Helper T cell (primary cell): ENCODE measurements around a stretch of chr2.

DNA sequence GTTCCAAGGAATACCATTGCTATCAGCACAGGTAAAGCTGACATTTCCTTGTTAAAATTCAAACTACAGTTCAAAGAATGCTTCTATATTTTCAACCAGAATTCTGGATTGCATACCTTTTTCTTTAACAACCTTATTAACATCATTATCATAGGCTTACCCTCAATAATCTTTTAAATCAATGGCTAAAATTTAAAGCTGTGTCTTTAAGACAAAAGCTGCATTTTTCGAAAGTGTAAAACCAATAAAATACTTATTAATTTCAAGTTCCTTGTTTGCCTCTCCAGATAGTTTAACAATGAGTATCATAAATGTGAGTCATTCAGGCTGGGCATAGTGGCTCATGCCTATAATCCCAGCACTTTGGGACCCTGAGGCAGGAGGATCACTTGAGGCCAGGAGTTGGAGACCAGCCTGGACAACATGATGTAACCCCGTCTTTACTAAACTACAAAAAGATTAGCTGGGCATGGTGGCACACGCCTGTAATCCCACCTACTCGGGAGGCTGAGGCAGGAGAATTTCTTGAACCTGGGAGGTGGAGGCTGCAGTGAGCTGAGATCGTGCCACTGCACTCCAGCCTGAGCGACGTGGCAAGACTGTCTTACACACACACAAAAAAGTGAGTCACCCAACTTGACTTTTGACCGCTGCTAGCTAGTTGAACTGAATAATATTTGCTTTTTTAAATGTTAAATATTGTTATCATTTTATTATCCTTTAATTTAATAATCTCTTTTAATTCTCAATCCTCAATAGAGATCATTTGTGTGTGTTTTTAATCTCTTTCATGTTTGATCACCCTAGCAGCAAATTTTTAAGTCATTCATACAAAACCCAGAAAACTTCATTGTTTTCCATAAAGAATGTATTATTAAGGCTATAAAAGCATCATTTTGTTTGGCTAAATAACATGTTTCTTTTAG, 187.7 kb upstream of the PKDCC start:
- PRO-cap, 2 experiments, result no peak in any of the 2 experiments

DNA sequence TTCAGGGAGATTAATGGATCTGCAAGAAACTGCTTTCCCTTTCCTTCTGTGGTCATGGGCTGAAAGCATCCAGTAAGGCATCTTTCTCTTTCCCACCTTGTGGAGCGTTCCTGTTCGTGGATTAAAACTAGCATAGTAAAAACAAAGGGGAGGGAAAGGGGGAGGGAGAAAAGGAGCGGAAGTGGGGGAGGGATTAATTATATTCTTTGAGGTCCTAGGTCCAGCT, 140.3 kb upstream of the PKDCC start:
- PRO-cap, 2 experiments, result no peak in any of the 2 experiments

DNA sequence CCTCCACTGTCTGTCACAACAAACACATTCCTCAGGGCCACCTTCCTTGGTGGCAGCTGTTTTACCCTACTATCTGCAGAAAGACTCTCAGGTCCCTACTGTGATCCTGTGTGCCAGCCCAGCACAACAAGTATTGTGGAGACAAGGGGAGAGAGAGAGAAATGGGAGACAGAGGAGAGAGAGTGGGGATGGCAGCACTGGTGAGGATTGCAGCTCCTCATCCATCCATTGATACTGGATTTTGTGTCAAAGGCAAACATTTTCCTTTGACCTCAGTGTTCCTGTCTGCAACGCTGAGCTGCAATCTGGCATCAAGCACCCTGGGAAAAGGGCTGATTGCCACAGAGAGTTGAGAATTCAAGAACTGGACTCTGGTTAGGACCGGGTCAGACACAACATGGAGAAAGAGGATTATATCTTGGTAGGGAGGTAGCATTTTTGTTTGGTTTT, 82.1 kb upstream of the PKDCC start:
- PRO-cap, 2 experiments, result no peak in any of the 2 experiments

- PRO-cap, 2 experiments, result no peak in any of the 2 experiments
These were observed 22.7 kb upstream of the PKDCC start for GRCh38 chr2:42024906-42025784.

DNA sequence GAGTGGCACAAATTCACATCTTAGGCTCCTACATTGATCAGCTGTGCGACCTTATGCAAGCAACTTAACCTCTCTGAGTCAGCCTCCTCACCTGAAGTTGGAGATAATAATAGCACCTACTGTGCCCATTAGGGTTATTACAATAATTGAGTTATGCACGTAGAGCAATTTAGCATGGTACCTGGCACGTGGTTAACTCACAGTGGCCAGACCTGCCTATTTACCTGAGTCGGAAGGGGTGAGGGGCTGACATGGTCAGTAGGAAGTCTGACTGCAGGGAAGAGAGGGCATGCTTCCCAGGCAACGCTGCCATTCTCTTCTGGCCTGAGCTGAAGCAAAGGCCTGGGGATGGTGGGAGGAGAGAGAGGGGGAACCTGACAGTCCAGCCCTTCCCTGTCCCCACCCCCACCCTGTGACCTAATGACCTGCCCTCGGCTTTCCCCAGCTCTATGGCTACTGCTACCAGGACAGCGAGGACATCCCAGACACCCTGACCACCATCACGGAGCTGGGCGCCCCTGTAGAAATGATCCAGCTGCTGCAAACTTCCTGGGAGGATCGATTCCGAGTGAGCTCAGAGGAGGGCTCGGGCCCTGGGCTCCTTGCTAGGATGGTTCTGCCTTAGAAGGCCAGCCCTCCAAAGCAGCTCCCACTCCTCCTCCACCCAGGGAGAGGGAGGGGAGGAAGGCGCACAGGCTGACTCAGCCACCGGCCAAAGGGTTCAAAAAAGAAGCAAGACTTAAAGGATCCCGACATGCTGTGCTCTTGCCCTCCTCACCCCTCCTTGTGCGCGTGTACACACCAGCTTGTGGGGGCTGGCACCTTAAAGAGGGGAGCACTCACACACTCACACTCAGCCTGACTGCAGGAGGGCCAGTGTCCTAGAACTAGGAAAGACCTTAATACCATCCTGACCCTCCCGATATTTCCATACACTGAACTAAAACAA, 5.2 kb downstream of the PKDCC start:
- PRO-cap, 2 experiments, result no peak in any of the 2 experiments

- PRO-cap, 2 experiments, result peak in 1 of 2 experiments; most common plus-strand start chr2:42129572 (in 1)
These were observed 39.9 kb upstream of the EML4 start for GRCh38 chr2:42129105-42129867.

GRCh38 chr2:42193696-42194266, 24.6 kb downstream of the EML4 start:
- PRO-cap, 2 experiments, result no peak in any of the 2 experiments

DNA sequence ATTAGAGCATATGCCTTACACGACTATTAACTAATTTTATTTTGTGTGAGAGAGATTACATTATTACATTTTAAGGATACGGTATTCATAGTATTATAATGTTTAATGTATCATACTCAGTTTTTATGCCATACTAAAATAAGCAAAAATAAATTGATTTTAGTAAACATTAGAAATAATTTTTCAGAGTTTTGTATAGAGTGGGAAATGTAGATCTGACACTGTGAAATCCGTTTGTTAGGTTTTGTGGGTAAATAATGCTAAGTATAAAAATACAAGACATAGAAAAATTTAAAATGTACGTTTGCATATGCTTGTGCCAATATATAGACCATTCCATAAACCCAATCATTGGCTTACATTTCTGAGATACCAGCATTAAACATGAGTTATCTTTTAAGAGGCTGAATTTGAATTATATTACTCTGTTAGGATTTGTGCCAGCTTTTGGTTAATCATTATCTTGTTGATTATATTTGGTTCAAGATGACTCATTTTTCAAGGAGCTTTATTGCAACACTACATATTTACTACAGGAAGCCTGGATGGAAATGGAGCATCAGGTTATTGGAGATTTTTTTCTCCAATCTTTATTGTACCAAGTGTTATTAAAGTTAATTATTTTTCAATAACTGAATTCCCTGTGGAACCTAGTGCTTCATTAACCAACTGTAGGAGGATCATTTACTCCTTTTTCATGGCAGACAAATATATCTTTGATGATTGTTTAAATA, 26.3 kb downstream of the EML4 start:
- PRO-cap, 2 experiments, result no peak in any of the 2 experiments

GRCh38 chr2:42618109-42618523, 49.7 kb downstream of the MTA3 start:
- PRO-cap, 2 experiments, result no peak in any of the 2 experiments

- PRO-cap, 2 experiments, result no peak in any of the 2 experiments
These were observed 2.9 kb upstream of the HAAO start for GRCh38 chr2:42795285-42795616.

GRCh38 chr2:42923680-42924065, 131.3 kb upstream of the HAAO start:
- PRO-cap, 2 experiments, result no peak in any of the 2 experiments

- PRO-cap, 2 experiments, result no peak in any of the 2 experiments
These were observed 175.7 kb upstream of the HAAO start for GRCh38 chr2:42968146-42968411.

DNA sequence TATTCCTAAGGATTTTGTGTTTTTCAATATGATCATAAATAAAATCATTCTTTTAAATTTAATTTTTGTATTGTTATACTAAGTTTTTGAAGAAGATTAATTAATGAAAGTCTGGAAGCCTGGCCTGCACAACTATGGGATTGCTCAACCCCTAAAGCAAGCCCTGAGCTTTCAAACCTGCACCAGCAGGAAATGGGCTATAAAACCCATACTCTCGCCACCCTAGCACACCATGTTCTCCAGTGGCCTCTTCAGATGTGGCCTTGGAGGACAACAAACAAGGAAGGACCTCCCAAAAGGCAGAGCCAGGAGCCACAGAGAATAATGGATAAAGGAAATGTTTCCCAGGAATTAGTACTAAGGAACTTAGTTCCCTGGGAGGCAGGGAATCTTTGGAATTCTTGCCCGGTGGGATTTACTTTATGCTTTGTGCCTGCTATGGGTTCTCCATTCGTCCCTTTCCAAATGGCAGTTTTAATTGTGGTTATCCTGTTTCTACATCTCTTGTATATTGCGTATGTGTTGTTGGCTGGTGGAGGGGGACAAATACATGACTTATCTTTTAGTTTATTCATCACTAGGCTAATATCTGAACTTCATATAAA, 212.5 kb downstream of the ZFP36L2 start:
- PRO-cap, 2 experiments, result no peak in any of the 2 experiments

GRCh38 chr2:43042085-43042411, 184.4 kb downstream of the ZFP36L2 start:
- PRO-cap, 2 experiments, result no peak in any of the 2 experiments

GRCh38 chr2:43071584-43071966, 154.8 kb downstream of the ZFP36L2 start:
- PRO-cap, 2 experiments, result no peak in any of the 2 experiments

- PRO-cap, 2 experiments, result no peak in any of the 2 experiments
These were observed 143.1 kb downstream of the ZFP36L2 start for GRCh38 chr2:43082871-43084056.

DNA sequence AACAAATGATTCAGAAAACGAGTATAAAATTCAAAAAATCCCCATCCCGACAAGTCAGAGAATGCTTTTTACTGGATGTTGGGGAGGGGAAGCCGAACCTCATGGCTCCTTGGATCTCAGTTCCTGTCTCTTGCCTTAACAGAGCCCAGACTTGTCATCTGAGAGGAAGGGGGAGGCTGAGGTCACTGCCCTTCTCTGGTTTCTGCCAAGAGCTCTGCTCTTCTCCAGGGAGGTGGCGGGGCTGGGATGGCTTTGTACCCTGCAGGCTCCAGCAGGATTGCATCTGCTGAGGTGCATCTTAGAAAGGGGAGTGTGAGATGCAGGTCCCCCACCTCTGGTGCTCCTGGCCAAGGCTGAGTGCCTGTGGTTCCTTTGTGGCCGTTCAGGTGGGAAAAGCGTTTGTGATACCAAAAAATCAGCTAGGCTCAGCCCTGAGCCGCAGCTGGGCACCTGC, 142.3 kb downstream of the ZFP36L2 start:
- PRO-cap, 2 experiments, result no peak in any of the 2 experiments

DNA sequence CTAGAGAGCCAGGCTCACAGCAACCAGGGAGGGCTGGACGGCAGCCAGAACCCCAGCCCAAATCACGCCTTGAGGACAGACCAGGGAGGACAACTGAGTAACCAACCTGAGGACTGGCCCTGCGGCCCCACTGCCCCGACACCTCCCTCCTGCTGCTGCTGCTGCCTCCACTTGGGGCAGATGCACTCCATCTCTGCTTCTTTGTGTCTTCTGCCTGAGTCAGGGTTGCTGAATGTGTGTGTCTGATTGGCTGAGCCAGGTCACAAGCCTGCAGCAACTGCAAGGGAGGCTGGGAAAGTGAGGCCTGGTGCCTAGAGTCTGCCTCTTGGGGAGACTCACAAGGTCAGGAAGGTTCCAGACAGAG, 83.5 kb downstream of the ZFP36L2 start:
- PRO-cap, 2 experiments, result peak in 2 of 2 experiments; most common minus-strand start position 195 of the sequence (in 2)

GRCh38 chr2:43194046-43194773, 32.2 kb downstream of the ZFP36L2 start:
- PRO-cap, 2 experiments, result no peak in any of the 2 experiments

DNA sequence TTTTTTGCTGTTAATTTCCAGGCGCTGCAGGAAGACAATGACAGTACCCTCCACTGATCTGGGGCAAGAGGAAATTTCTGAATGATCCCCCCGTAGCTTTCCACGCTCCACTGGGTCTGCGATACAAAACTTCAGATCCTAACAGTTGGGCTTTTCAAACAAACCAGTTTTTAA, 5.7 kb downstream of the ZFP36L2 start:
- PRO-cap, 2 experiments, result no peak in any of the 2 experiments